Tongue (tissue), 2 donors: ENCODE data around the gene MBOAT2.

DNA sequence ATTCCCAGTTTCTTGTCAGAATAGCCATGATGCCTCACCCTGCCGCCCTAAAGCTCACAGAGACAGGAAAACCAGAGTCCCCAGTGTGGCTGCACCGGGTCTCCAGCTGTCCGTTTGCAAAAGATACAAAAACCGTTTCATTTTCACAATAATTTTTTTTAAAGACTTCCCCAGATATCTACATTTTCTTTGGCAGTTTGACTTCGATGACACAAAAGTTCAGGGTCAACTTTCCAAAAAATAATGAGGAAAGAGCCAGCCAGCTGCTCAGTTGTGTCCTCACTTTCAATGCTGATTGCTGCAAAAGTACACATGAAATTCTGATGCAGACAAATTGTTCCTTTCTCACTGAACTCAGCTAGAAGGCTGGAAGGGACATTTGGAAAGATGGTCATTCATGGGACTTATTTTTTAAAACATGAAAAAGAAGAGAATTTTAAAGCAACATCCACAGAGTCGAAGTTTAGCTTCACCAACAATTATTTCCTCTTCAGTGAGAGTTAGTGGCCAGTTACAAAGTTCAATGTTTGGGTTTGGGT lies 442.9 kb upstream of the ID2 start:
- RAMPAGE, long total RNA: no peak

DNA sequence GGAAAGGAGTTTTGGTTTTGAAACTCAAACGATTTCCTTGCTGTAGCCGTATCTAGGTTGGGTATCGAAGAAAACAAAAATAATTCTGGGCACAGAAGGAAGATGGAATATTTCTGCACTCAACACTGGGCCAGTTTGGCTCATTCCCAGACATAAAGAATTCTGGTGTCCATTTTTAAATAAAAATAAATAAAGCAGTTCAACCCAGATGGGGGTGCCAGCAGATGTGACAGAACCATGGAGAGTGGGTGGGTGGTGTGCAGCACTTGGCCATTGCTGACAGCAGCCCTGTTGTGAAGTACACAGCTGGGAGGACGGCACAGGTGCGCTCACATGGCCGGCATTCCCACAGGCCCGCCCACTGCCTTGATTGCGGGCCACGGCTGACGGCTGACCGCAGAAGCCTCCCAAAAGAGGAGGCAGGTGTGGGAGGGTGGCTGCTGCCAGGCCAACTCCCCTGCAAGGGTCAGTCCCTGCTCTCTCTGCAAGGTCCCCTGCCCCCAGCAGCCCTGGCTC lies 351.9 kb upstream of the ID2 start:
- RAMPAGE, long total RNA: no peak

DNA sequence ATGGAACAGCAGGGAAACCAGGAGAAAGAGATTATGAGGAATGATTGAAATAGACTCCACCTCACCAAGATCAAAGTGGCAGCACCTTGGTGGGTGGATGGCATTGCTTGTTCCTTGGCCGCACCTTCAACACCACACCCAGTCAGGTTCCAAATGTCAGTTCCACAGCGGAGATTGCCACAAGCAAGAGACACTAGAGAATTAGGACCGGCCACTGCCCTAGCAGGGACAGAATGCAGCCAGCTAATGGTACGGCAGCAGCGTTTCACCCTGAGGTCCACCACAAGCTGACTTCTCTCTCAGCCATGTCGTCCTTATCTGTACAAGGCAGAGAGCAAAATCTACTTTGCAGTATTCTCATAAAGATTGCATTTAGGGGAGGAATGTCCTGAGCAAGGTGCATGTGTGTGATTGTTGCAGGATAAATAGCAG lies 228.8 kb upstream of the ID2 start:
- RAMPAGE, long total RNA: no peak

GRCh38 chr2:8636725-8637183 lies 45.1 kb upstream of the ID2 start:
- RAMPAGE, long total RNA: no peak

GRCh38 chr2:8680849-8681717 lies 773 bp upstream of the ID2 start:
- RAMPAGE, long total RNA: no peak

DNA sequence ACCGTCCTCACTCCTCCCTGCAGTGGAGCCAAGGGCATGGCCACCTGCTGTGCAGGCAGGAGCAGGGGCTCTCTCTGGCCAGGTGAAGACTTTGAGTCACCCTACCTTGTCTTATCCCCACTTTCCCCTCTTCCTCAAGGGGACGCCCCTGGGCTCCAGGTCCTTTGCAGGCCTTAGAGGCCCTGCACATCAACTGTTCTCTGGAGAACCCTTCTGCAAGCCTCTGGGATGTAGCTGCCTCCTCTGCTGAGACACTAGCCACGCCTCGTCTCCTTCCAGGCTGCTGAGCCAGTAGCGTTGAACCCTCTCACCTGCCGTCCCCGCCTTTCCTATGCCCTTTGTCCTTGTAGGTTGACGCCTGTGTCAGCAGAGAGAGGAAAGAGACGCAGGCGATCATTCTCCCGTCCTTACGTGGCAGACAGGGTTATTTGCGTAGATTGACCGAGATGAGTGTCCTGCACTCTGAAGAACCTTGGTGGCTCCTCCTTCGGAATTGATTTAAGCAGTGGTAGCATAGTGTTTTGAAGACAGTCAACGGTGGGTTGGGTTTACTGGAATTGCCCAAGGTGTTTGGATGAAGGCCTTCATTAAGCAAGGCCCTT lies 27.7 kb downstream of the ID2 start:
- RAMPAGE, long total RNA: no peak

GRCh38 chr2:9002570-9003358 lies 720 bp downstream of the MBOAT2 start:
- RAMPAGE, long total RNA: no peak

- RAMPAGE, long total RNA: no peak
These were observed at the start of gene MBOAT2 for GRCh38 chr2:9003515-9004249. Gene MBOAT2, minus strand, starts transcription at chr2:9003684.

DNA sequence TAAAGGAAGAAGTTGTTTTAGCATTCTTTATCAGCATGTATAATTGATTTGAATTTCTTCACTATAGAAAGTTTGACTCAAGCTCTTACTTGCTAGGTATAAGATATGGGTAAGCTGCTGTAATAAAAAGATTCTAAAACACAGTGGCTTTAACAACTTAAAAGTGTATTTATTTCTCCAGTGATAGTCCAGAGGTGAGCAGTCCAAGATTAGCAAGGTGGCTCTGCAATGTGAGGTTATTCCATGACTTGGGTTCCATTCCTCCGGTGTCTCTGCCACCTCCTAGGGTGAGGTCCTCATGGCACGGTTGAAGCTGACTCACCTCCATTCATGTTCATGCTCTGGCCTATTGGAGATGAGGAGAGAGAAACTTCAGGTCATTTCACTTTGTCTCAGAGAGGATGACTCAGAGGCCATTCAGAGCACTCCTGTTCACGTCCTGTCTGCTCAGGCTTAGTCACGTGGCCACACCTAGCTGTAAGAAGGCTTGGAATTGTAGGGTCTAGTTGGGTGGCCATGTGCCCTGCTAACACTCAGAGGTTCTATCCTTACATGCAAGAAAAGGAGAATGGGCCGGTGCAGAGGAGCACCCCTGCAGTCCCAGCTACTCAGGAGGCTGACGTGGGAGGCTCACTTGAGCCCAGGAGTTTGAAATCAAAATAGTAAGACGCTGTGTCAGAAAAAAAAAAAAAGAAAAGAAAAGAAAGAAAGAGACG lies 67.5 kb upstream of the MBOAT2 start:
- RAMPAGE, long total RNA: no peak

DNA sequence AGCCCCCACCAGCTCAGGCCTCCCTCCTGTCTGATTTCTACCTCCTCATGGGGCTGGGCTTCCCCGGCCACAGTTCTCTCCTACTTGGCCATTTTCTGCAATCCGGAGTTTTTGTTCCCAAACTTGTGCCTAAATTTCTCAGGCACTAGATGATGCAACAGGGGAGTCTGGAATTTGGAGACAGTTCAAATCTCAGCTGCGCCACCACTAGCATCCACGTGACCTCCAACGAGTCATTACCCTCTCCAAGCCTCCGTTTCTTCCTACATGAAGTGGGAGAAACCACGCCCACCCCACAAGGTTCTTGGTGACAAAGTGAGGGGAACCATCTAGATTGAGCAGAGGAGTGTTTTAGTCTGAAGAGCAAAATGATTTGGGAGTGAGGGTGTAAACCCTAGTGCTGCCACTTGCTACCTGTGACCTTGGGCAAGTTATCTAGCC lies 61.5 kb upstream of the ASAP2 start:
- RAMPAGE, long total RNA: no peak

- RAMPAGE, long total RNA: no peak
These were observed 26.7 kb upstream of the ASAP2 start for GRCh38 chr2:9179795-9180398.

- RAMPAGE, long total RNA: no peak
These were observed 22.7 kb downstream of the ASAP2 start for GRCh38 chr2:9229258-9229745.

- RAMPAGE, long total RNA: no peak
These were observed 104.3 kb downstream of the ITGB1BP1 start for GRCh38 chr2:9318751-9319736.

GRCh38 chr2:9474663-9475531 lies 546 bp downstream of the IAH1 start:
- RAMPAGE, long total RNA: no peak

DNA sequence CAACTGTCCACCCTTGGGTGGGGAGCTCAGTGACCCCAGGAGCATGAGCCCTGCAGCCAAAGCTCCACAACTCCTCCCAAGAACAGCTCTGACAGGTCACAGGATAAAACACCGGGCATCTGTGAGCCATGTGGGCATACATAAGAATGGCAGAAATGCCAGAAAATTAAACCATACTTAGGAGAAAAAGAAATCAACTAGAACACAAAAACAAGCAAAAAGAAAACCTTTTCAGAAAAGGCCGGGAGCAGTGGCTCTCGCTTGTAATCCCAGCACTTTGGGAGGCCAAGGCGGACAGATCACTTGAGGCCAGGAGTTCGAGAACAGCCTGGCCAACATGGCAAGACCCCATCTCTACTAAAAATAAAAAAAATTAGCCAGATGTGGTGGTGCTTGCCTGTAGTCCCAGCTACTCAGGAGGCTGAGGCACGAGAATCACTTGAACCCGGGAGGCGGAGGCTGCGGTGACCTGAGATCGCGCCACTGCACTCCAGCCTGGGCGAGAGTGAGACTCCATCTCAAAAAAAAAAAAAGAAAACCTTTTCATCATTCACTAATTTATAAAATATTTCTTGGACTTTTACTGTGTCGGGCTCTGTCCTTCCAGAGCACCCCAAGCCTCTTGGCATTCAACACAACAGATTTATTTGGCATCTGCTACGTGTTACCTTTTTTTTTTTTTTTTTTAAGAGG lies 21.0 kb downstream of the IAH1 start:
- RAMPAGE, long total RNA: no peak

- RAMPAGE, long total RNA: no peak
These were observed 37.1 kb upstream of the YWHAQ start for GRCh38 chr2:9667836-9668415.

GRCh38 chr2:9693151-9693575 lies 62.4 kb upstream of the YWHAQ start:
- RAMPAGE, long total RNA: no peak

DNA sequence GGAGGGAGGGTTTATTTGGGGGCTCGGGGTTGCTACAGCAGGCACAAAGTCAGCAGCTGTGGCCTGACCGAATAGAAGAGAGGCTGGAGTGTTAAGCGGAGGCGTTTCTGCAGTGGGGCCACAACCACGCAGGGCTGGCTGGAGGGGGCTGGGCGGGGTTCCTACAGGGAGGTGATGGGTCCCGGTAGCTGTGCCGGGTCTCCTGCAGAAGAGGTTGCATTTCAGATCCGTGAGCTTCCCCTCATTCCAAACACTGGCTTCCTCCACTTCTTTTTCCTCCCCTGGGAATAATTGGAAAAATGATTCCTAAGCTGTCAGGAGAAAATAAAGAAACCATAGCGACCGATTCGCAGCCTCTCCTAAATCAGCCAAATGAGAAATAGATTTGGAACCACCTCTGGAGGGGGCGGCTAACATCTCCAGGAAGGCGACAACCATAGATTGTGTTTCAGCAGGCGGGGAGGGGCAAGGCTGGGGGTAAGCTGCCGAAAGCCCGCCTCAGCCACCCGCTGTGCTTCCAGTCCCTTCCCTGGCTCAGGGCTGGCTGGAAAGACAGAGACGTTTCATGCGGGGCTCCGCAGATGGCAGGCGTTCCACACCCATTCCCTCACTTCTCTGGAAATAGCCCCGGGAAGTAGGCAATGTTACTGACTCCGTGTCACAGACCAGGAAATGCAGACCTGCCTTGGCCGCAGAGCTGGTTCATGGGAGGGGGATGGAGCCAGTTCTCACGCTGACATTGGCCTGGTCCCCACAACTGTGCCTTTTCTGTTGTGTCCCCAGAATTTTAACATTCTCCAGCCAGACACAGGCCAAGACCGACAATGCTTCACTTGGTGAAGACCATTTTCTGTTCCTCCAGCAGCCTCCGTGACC lies 85.5 kb upstream of the TAF1B start:
- RAMPAGE, long total RNA: no peak

- RAMPAGE, long total RNA: no peak
These were observed 70.3 kb upstream of the TAF1B start for GRCh38 chr2:9772987-9773344.

GRCh38 chr2:9798715-9799567 lies 44.3 kb upstream of the TAF1B start:
- RAMPAGE, long total RNA: no peak